ENCODE measurements around a stretch of chr22.

GRCh38 chr22:19477985-19478746 is 827 bp downstream of the UFD1 start:
- PRO-cap = no peak
- RAMPAGE, long total RNA, 3 experiments = no peak in any of the 3 experiments

GRCh38 chr22:19554650-19555174 is 30.5 kb upstream of the CLDN5 start:
- PRO-cap = no peak
- RAMPAGE, long total RNA, 3 experiments = no peak in any of the 3 experiments

DNA sequence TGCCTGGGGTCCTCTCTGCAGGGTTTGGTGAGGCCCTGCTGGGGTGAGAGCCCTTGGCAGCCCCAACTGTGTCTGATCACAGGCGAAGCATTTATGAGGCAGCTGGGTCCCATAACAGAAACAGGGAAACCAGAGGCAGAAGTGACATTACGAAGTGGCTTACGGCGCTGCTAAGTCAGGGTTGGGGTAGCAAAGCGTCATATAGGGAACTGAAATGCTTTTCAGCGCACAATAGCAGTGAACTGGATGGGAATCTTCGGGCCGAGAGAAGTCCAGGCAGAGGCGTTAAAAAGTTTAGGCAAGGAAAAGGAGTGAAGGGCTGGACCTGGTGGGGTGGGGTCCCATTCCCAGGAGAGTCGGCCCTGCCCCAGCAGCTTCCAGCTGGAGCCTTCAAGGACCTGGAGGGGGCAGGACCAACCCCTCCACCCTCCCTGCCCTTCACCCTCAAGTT is 92.1 kb upstream of the SEPTIN5 start:
- PRO-cap = no peak
- RAMPAGE, long total RNA, 3 experiments = no peak in any of the 3 experiments

DNA sequence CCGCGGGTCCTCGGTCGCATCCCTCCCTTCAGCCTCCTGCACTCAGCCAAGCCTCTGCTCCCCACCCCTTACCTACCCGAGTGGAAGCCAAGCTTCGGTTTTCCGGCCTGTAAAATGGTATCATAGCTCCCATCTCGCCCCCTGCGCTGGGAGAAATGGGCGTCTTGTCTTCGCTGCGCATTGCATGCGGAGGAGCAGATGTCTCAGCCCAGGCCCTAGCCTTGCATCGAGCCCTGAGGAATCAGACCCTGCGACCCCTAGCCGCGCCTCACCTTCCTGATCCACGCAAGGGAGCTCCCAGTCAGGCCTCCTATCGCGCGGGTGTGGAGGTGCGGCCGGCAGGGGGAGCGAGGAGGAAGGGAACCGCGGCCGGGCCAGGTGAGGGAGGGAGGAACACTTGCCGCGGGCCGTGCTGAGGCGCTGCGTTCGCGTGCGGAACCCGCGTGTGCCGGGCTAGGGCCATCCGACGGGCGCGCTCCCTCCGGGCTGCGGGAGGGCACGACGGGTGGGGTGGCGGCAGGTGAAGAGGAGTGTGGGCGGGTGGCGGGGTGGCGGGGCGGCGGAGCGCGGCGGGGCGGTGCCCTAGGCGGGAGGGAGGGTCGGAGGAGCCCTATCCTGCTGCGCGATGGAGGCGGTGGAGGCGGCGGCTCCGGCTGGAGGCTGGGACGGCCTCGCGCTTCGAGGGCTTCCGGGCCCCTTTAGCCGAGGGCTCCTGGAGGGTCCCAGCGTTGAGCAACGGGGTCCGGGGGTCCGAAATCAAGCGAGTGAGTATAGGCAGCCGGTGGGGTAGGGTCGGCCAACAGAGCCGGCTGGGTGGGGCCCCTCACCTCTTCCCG is 4.0 kb upstream of the TBX1 start:
- PRO-cap = no peak
- RAMPAGE, long total RNA, 3 experiments = no peak in any of the 3 experiments

- PRO-cap = no peak
- RAMPAGE, long total RNA, 3 experiments = no peak in any of the 3 experiments
These were observed 7.2 kb downstream of the TBX1 start for GRCh38 chr22:19767625-19768393.

- PRO-cap = no peak
- RAMPAGE, long total RNA, 3 experiments = no peak in any of the 3 experiments
These were observed 19.7 kb downstream of the TBX1 start for GRCh38 chr22:19780305-19780711.

DNA sequence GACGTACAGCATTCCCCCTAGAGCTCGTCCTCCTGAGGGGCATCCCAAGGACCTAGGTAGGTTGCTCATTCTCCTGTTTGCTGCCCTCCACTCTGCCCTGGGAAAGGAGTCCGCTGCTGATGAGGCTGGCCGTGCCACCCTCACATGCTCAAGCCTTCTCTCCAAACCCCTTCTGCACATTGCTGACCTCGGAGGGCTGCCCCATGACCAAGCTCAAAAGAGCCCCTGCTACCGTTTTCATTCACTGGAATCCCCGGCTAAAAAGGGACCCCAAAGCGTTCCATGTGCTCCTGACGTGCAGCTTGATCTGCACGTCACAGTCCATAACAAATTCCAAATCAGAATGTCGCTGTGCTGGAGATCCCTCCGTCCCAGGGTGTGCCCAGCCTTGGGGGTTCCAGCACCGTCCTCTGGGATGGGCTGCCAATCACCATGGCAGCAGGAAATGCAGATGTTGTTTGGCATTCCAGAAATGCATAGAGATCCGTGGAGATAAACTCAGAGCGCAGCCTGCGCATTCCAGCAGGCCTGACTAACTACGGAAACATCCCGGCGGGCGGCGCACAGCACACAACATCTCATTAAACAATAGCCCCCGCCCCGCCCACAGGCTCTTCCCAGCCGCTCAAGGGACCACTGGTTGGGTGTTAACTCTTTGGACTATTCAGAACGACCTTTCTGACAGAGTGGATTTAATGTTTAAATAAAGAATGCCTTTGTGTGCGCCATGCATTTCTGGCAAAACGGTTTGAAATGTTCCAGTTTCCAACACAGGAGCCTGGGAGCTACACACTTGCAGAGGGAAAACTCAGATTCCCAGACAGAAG is 26.4 kb upstream of the GNB1L start:
- PRO-cap = no peak
- RAMPAGE, long total RNA, 3 experiments = no peak in any of the 3 experiments

- PRO-cap = no peak
- RAMPAGE, long total RNA, 3 experiments = no peak in any of the 3 experiments
These were observed 31.6 kb upstream of the COMT start for GRCh38 chr22:19909533-19910823.

GRCh38 chr22:19918648-19919133 is 22.9 kb upstream of the COMT start:
- PRO-cap = no peak
- RAMPAGE, long total RNA, 3 experiments = no peak in any of the 3 experiments

DNA sequence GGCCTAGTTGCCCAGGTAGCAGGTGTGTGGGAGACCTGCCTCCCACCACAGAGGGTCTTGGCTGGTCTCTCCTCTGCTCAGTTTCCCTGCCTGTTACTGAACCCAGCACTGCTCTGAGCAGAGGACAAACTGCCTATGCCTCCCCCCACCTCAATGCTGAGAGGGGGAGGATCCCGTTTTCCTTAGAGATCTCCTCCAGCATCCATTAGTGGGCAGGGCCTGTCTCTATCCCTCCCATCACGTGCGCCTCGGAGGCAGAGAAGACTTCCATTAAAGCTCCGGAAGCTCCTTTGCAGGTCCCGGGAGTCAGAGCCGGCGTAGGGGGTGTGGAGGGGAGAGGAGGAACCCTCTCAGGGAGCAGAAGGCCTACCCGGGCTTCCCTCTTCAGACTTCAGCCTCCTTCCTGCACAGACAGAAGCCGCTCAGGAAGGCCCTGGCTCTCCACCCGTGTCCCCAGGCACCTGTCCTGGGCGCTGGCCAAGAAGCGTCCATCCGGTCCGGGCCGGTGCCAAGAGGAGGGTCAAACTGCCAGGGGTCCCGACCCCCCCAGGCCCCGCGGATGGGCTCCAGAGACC is 30.3 kb downstream of the ARVCF start:
- PRO-cap = unidirectional peak, plus-strand start at position 257 of the sequence
- RAMPAGE, long total RNA, 3 experiments = no peak in any of the 3 experiments

GRCh38 chr22:19986856-19987637 is 29.6 kb downstream of the ARVCF start:
- PRO-cap = unidirectional peak, minus-strand start at chr22:19987187
- RAMPAGE, long total RNA, 3 experiments = no peak in any of the 3 experiments

GRCh38 chr22:20033060-20033245 is 12.0 kb downstream of the TANGO2 start:
- PRO-cap = no peak
- RAMPAGE, long total RNA, 3 experiments = no peak in any of the 3 experiments

- PRO-cap = no peak
- RAMPAGE, long total RNA, 3 experiments = no peak in any of the 3 experiments
These were observed 11.4 kb downstream of the DGCR8 start for GRCh38 chr22:20091143-20092097.

DNA sequence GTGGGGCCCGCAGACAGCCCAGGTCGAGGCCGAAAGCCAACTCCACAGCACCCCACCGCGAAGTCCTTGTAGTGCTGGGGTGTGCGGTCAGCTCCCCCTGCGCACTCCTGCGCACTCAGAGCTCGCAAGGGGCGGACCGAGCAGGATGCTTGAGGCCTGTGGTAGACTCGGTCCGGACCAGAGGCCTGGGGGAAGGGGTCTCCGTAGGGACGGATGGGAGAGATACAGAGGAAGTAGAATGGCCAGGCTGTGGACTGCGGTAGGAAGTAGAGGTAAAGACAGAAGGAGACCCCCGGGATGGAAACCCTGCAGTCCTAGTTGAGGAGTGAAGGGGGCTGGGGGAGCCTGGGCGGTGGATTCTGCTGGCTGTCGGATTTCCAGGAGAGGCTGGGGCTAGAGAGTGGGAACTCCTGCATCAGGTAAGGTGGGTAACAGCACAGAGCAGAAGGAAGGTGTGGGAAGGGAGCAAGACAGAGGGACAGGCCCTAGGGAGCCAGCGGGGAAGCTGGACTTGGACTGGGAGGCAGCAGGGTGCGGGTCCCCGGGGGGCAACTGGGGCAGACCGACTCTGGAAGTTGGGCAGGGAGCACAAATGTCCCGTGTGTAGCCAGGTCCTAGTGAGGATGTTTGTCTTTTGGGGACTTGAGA is 739 bp upstream of the SCARF2 start:
- PRO-cap = no peak
- RAMPAGE, long total RNA, 3 experiments = no peak in any of the 3 experiments

- PRO-cap = no peak
- RAMPAGE, long total RNA, 3 experiments = no peak in any of the 3 experiments
These were observed 25.9 kb upstream of the SCARF2 start for GRCh38 chr22:20463390-20464094.

- PRO-cap = no peak
- RAMPAGE, long total RNA, 3 experiments = no peak in any of the 3 experiments
These were observed 5.6 kb downstream of the KLHL22 start for GRCh38 chr22:20489879-20490536.

DNA sequence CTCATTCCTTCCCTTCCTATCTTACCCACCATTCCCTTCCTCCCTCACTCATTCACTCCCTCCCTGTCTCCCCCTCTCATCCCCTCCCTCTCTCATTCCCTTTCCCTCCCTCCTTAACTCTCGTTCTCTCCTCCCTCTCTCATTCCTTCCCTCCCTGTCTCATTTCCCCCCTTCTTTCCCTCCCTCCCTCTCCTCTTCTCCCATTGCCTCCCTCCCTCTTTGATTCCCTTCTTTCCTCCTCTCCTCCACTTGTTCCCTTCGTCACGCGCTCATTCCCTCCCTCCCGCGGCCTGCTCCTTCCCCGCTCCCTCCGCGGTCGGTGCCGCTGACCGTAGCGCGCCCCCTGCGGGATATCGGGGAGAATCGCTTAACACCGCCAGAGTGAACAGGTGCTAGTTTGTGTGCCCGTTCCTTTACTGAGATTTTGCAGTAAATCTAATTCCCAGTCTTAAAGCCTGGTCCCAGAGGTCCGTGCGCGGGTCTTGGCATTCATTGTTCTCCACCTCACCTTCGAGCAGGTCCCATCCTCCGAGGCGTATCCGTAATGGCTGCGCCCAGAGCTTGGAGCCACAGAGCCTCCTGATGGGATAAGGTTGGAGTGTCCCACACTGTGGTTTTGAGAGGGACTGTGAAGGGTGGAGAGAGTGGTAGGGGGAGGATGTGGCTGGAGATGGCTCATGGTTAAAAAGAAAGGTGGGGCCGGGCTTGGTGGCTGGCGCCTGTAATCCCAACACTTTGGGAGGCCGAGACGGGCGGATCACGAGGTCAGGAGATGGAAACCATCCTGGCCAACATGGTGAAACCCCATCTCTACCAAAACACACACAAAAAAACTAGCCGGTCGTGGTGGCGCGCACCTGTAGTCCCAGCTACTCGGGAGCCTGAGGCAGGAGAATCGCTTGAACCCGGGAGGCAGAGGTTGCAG is 966 bp upstream of the KLHL22 start:
- PRO-cap = bidirectional peak, plus-strand start at position 359 of the sequence, minus-strand start at position 333 of the sequence
- RAMPAGE, long total RNA, 3 experiments = no peak in any of the 3 experiments

- PRO-cap = no peak
- RAMPAGE, long total RNA, 3 experiments = no peak in any of the 3 experiments
These were observed 1.3 kb downstream of the MED15 start for GRCh38 chr22:20508582-20509228.

DNA sequence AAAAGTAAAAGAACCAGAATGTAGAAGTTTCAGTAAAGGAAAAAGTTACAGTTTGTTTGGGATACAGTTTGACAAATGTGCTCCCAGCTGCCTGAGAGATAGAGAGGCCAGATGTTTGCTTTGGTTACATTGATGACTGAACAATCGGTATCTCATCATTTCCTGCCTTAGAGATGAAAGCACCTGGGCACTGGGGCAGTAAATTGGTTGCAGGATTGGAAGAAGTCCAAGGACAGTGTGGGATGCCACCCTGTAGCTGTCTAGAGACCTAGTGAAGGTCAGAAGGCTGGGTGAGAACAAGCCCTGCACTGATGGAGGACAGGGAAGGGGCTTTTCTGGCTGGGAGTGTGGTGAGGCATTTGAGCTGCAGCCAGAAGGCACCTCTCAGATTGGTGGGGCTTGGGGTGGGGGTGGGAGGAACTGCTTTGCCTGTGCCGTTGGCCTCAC is 16.7 kb downstream of the MED15 start:
- PRO-cap = no peak
- RAMPAGE, long total RNA, 3 experiments = no peak in any of the 3 experiments

GRCh38 chr22:20565062-20566018 is 57.9 kb downstream of the MED15 start:
- PRO-cap = no peak
- RAMPAGE, long total RNA, 3 experiments = no peak in any of the 3 experiments

Data from gastrocnemius medialis (tissue), 3 donors.